Skin of body (tissue), 2 donors: ENCODE results near the genes CPTP, MRPL20, NADK and CALML6.

GRCh38 chr1:1291785-1292397 is 11.7 kb downstream of the SCNN1D start:
- RAMPAGE, long total RNA, result no peak

GRCh38 chr1:1324513-1325671 is at the start of gene CPTP:
TSS of gene CPTP (plus strand) at chr1:1324802.
- RAMPAGE, long total RNA, result start-site peak on the minus strand at chr1:1324620-1324662, 1,409 and 206 reads in 2 replicates

DNA sequence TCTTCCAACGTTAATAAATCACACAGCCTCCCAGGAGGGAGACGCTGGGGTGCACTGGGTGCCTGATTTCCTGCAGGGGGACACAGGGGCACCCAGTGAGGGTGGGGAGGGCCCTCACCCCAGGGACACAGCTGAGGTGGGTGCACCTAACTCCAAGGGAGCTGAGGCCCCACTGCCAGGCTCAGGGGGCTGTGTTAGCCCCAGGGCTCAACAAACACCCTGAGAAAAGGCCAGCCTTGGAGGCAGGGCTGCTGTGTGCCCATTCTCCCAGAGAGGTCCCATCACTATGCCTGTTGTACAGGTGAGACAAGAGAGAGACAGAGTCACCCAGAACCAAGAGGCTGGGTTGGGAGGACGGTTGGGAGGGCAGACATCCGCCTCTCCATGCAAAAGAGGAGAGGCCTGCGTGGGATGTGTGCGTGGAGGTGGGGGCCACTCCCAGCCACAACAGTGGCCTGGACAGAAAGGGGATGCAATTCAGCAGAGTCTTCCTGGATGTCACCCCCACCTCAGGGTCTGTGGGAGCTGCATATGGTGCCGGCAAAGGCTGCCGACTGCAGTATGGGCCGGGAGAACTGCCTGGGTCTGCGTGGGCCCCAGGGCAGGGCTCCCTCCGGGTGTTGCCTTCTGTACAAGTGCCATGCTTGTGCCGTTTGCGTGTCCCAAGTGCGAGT is 2.1 kb upstream of the TAS1R3 start:
- RAMPAGE, long total RNA, result no peak

- RAMPAGE, long total RNA, result no peak
These were observed 6.2 kb downstream of the DVL1 start for GRCh38 chr1:1343035-1343414.

DNA sequence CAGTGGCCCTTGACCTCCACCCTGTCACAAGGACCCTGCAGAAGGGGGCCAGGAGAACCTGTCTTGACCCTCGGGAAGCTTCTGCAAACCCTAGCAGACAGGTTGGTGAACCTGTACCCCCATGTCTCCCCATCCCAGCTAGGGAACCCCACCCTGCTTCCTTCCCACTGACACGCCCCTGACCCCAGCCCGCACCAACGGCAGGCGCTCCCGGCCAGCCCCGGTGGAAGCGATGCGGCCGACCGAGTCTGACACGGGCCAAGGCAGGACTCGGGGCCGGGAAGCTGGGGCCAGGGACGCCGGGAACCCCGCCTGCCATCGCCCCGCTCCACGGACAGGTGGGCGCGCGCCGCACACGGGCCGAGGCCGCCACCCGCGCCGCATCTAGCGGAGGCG is 839 bp downstream of the DVL1 start:
- RAMPAGE, long total RNA, result no peak

- RAMPAGE, long total RNA, result no peak
These were observed 12.0 kb downstream of the CCNL2 start for GRCh38 chr1:1386984-1387680.

GRCh38 chr1:1407120-1408264 is at the start of gene MRPL20:
TSS of gene MRPL20 (minus strand) at chr1:1407293.
- RAMPAGE, long total RNA, result start-site peak on the minus strand at chr1:1407215-1407296, 2,239 and 97 reads in 2 replicates

GRCh38 chr1:1431574-1432252 is 3.8 kb upstream of the VWA1 start:
- RAMPAGE, long total RNA, result no peak

- RAMPAGE, long total RNA, result no peak
These were observed 6.5 kb downstream of the ATAD3B start for GRCh38 chr1:1477736-1478863.

DNA sequence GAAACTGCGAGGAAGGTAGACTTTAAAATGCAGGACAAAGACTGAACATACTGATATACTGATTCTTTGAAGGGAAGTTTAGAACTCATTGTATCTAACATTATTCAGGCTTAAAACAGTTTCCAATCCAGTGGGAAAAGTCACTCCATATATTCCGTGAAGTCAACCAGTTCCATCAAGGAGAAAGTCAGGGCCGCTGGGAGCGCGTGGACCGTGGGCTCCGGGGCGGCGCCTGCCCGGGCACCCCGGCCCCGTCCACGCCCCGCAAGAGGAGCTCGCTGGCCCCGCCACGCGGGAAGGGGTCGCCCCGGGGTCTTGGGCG is 696 bp upstream of the ATAD3A start:
- RAMPAGE, long total RNA, result no peak

DNA sequence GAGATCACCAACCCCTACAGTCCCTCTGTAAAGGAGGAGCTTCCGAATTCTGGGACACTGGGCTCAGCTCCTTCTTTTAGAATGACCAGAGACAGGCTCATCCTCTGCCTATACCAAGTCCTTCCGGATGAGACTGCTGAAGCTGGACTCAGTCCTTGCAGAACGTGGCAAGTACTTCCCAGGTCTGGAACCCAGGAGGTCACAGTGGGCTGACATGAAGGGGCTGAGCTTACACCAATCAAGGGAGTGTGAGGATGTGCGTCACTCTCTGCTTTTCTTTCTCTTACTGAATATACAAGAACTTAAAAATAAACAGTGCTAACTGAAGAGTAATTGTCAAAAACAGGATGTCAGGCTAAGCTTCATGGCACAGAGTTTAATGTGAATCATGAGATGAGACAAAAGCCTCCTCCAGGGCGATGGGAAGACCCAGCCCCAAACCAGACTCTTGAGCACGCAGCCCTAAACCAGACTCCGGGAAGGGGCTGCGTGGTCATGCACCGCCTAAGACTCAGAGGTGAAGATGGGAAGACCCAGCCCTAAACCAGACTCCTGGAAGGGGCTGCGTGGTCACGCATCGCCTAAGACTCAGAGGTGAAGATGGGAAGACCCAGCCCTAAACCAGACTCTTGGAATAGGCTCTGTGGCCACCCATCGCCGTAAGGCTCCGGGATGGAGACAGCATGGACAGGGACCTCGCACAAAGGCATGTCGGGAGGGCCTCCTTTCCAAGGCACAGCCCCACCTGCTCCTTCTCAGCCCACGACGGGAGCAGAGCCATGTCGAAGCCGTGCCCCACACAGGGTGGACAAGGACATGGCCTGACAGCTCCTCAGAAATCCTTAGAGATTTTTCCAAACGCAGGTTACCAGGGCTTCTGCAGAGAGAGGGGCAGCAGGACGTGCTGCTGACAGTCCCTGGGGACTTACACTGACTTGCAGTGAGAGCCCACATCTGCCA is 12.4 kb downstream of the SSU72 start:
- RAMPAGE, long total RNA, result no peak

DNA sequence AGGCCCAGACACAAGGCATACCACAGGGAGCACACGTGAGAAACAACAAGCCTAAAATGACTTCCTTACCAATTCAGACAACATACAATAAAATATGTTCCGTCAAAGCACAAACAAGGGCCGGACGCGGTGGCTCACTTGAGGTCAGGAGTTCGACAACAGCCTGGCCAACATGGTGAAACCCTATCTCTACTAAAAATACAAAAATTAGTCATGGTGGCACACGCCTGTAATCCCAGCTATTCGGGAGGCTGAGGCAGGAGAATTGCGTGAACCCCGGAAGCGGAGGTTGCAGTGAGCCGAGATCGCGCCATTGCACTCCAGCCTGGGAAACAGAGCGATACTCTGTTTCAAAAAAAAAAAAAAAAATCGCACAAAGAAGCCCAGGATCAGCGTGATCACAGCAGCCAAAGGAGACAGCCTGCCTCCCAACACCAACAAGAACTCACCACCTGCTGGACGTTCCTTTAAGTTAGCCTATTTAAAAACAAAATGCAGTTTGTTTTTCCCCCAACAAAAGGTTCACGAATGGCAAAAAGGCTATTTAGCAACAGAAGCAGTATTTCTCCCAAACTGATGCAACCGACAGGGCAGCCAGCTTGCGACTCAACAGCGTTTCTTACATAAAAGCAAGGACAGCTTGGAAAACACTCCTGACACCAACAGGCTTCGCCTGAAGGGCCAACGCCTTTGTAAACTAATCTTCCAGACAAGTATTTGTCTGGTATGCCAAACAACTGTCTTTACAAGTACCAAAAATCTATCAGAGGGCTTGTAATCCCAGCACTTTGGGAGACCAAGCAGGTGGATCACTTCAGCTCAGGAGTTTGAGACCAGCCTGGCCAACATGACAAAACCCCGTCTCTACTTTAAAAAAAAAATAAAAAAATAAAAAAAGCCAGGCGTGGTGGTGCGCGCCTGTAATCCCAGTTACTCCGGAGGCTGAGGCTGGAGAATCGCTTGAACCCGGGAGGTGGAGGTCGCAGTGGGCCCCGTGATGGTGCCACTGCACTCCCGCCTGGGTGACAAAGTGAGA is 6.8 kb downstream of the SSU72 start:
- RAMPAGE, long total RNA, result no peak

DNA sequence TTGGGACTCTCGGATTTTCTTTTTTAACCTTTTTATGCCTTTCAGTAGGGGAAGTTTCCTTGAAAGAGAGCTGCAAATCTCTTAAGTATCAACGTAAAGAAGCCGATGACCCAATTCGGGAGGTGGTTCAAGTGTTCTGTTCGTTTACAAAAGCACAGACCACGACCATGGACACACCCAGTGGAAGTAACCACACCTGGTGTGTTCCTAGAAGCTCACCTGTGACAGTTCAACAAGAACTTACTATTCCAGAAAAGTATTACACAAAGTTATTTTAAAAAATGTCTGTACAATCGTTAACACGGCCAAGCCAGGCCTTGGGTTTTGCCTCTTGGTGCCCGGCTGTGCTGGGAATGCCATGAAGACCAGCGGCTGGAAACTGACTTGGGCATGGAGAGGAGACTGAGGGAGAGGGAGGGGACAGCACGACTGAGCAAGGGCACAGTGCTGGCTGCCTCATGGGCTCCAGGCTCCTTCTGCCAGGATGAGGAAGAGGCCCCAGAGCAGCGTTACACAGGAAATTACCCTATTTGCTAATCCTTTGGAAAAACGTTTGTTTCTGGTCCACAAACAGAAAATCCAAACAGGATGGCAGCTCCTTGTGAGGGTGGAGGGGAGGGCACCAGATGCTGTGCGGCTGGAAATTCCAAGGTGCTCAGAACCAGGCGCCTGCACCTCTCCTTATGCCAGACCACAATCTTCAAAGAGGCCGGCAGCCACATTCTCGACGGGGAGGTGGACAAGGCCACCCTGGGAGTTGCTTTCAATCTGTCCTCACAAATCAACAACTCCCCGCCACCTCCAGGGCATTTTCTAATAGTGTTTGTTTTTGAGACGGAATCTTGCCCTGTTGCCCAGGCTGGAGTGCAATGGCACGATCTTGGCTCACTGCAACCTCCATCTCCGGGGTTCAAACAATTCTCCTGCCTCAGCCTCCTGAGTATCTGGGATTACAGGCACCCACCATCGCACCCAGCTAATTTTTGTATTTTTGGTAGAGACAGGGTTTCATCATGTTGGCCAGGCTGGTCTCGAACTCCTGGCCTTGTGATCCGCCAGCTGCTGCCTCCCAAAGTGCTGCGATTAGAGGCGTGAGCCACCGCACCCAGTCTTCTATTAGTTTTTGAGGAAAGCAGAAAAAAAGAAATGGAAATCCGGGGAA is 4.2 kb upstream of the CDK11B start:
- RAMPAGE, long total RNA, result no peak

GRCh38 chr1:1680847-1681300 is 11.7 kb downstream of the SLC35E2B start:
- RAMPAGE, long total RNA, result no peak

- RAMPAGE, long total RNA, result no peak
These were observed at the start of gene NADK for GRCh38 chr1:1778089-1778672. TSS of gene NADK (minus strand) at chr1:1778470.

DNA sequence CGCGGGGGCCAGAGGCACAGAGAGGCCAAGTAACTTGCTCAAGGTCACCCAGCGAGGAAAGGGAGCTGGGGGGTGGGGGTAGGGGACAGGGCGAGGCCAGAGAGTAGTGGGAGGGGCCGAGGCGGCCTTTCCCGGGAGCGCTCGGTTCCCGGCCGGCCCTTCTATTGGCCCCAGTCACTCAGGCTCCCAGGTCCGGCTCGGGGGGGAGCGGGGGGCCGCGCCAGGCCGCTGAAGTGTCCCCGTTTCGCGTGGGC is 3.7 kb upstream of the NADK start:
- RAMPAGE, long total RNA, result no peak

- RAMPAGE, long total RNA, result no peak
These were observed 18.3 kb downstream of the GNB1 start for GRCh38 chr1:1872513-1872991.

GRCh38 chr1:1875689-1876249 is 15.1 kb downstream of the GNB1 start:
- RAMPAGE, long total RNA, result no peak

GRCh38 chr1:1881000-1882025 is 9.6 kb downstream of the GNB1 start:
- RAMPAGE, long total RNA, result no peak

DNA sequence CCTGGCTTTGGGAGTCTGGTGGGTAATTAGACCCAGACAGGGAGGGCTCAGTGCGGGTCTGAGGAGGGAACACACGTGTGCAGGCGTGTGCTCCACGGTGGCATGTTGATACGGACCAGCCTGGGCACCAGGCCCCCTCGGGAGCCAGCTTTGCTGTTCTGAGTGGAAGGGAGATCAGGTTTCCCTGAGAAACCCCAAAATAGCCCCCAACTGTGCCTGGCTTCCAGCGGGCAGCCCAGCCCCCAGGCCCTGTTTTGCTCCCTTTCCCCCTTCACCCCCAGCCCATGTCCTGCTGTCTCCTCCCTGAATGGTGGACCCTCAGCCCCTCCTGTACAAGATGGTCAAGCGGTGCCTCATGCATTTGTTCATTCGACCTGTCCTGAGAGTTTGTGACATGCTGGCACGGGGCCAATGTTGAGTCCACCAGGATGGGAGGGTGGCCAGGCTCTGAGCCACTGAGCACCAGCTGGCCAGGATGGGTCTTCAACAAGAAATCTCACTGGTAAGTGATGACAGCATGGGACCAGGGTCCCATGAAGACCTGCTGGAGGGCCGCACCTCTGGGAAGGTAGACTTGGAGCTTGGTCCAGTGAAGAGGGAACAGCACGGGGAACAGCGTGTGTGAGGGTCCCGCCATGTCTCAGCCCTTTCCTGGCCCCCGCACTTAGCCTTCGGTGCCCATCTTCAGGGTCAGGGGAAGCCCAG is at the start of gene CALML6:
TSS of gene CALML6 (plus strand) at position 455 of the 705 bp plus-strand sequence.
- RAMPAGE, long total RNA, result no peak